A172 (cell line): ENCODE data around the genes NOS3 and TMUB1.

DNA sequence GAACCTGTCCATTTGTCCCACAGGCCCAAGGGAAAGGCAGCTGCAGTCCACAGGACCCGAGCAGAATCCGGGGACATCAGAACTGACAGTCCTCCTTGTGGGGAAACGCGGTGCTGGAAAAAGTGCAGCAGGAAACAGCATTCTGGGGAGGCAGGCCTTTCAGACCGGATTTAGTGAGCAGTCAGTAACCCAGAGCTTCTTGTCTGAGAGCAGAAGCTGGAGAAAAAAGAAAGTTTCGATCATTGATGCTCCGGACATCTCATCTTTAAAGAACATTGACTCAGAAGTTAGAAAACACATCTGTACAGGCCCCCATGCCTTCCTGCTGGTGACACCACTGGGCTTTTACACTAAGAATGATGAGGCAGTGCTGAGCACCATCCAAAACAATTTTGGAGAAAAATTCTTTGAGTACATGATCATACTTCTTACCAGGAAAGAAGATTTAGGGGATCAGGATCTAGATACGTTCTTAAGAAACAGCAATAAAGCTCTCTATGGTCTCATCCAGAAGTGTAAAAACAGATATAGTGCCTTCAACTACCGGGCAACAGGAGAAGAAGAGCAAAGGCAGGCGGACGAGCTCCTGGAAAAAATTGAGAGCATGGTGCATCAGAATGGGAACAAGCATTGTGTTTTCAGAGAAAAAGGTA lies 23.7 kb downstream of the GIMAP8 start:
- RAMPAGE, long total RNA, result no peak

DNA sequence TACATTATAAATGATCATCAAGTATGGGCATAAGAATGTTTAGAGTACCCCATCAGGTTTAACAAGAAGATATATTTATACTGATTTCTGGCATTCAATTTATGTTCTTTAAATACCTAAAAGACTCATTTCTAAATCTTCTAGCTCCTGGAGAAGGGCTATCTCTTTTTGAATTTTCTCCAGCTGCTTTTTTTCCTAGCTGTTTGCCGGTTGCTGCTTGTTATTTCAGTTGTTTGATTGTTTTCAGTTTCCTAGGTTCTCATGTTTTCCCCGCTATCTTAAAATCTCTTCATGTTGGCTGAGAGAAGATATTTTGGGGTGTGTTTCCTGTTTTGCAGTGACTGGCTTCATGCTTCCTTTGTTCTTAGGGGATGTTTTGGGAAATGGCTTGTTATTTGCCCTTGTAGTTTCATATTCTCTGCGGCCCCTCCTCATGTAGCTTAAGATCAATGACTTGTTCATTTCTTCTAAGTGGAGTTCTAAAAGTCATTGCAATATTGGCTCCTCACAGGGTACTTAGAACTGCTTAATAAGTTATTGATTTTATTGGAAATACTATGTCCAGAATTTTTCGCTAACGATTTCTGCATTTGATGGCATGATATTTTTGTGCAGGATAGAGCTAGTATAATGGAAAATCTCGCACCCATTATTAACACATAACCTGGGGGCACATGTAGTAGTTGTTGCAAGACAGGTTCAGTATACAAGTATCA lies 30.6 kb upstream of the GIMAP7 start:
- RAMPAGE, long total RNA, result no peak

GRCh38 chr7:150502578-150503067 lies 12.0 kb upstream of the GIMAP7 start:
- RAMPAGE, long total RNA, result no peak

GRCh38 chr7:150718468-150718878 lies 2.1 kb downstream of the GIMAP1 start:
- RAMPAGE, long total RNA, result no peak

DNA sequence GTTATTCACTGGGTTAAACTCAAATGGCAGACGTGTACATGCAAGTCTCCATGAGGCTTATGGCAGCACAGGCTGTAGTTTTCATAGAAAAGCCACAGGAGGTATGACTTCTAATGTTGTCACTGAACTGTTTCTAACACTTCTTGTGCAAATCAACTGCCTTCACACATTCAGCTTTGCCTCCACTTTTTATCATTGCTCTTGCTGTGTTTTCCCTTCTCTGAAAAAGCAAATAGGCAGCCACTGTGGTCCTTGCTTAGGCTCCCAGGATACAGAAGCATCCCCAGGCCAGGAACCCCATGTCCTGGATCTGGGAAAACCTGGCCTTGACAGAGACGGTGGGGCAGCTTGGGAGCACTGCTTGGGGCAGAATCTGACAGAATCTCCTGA lies 5.2 kb upstream of the GIMAP5 start:
- RAMPAGE, long total RNA, result no peak

GRCh38 chr7:150754222-150754692 lies 17.0 kb downstream of the GIMAP5 start:
- RAMPAGE, long total RNA, result no peak

GRCh38 chr7:150778794-150779156 lies 21.4 kb downstream of the TMEM176B start:
- RAMPAGE, long total RNA, result no peak

DNA sequence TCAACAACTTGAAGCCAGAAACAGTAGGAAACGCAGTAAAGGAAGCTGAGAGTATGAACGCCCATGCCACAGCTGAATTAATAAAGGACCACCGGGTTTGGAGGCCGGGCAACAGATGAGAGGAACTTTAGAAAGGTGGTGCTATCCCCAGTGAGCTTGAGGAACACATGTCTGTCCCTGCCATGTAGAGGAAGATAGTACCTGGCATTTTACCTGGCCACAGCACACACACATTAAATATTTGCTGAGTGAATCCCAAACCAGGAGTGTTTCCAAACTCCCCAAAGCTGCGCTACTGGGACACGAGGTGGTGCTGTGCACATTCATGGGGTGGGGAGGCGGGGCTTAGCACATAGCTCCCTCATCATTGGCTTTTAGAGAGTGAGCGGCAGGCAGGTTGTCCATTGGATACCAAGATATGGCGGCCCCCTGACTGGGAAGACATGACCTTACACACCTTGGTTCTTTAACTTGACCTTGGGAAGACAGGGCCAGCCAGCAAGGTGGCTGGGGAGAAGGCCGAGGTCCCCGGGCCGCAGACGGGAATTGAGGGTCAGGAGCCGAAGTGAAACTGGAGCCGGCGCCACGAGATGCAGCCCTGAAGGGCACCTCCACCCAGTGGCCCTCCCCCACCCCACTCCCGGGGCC lies 23.8 kb downstream of the TMEM176A start:
- RAMPAGE, long total RNA, result no peak

DNA sequence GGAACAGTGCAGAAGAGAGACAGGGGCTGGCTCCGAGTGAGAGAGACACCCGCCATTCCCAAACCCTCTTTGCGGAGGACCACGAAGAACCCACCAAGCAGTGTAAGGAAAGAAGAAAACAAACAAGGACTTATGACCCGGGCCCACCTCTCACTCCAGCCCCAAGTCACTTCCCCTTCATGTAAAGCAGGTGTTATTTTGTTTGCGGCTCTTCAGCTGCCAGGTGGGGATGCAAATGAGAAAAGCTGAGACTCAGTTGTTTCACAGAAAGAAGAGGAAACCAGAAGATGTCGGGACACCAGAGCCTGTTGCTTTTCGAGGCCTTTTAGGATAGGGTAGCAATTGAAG lies 45.1 kb downstream of the AOC1 start:
- RAMPAGE, long total RNA, result no peak

DNA sequence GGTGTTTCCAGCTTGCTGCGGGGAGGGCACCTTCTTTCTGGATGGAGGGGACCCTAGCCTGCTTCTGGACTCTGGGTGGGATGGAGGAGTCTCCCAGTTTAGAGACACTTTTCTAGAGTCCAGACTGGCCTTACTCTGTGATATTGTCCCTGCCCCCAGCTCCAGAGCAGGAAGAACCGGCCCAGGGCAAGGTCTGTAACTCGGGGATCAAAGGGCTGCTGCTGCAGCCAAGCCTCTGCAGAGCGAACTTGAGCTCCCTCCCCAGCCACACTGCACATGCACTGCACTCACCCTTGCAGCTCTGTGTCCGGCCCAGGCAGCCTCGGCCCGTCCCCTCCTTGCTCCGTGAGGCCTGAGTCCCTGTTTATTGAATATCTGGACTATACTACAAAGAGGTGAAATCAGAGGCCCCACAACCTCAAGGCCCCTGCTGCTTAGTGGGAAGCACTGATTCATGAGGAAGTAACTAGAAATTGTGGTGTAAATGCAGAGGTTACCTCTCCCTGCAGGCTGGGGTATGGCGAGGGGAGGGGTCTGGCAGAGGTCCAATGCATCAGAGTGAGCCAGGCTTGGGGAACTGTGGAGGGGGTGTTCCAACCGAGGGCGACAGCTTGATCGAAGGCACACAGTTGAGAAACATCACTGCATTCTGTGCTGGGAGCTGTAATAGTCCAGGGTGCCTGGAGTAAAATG lies 48.9 kb downstream of the AOC1 start:
- RAMPAGE, long total RNA, result no peak

DNA sequence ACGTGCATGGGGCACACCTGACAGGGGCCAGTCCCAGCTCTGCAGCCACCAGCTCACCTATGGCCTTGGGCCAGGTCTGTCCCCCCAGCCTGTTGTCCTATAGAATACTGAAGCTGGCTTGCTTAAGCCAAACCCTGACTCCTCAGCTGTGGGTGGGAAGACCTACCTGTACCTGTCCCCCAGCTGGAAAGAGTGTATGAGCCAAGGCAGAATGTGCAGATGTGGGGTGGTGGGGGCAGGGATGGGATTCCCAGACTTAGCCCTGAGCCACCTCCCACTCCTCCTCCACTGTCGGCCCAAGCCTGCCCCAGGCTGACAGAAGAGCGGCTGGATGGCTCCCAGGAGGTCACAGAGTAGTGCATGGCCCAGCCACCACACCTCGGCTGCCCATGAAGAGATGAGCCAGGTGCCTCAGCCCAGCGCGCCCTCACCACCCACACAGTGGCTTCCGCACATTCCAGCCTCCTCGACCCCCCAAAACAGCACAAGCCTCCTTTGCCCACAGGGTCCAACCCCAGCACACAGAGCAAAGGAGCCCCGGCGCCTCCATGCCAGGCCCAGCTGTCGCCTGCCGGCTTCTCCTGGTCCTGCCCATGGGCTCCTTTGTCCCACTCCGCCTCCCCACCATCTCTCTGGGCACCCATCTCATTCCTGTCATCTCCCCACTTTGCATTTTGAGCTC lies 23.5 kb downstream of the KCNH2 start:
- RAMPAGE, long total RNA, result no peak

DNA sequence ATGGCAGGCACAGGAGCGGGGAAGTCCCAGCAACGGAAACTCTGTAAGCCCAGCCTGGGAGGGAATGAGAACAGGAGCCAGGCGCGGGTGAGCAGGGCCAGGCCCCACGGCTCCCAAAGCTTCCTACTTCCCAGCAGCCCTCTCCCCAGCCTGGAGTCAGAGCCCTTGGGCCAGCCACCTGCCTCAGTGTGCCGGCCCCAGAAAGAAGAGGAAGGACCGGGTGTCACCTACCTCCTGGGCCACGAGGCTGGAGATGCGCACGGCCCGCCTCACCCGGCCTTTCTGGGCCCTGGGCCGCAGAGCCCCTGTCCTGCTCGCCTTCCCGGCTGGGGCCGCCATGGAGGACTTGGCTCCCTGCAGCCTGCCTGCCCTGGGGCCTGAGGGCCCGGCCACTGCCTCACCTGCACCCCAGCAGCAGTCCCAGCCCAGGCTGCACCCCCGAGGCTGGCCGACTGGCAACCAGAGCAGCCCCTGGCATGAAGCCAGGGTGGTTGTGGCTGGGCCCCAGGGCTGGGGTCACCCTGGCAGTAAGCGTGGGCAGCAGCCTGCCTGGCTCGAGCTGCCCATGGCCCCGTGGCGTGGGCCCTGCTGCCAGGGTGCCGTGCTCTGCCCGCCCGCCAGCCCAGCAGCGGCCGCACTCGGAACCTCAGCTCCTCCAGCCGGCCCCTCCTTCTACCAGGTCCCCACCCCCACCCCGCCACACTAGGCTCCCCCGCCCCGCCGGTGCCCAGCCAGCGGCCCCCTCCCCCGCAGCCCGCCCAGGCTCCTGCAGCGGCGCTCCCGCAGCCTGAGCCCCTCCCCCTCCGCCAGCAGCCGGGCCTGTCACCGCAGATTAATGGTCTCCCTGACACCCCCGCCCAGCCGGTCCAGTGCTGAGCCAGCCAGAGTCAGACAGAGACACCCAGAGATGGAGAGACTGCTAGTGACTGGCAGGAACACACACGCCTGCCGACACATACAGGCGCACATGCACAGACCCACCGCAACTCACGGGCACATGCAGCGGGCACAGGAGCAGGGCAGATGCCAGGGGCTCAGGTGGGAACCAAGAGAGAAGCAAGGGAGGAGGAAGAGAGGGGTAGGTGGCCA lies 22.6 kb downstream of the KCNH2 start:
- RAMPAGE, long total RNA, result no peak

DNA sequence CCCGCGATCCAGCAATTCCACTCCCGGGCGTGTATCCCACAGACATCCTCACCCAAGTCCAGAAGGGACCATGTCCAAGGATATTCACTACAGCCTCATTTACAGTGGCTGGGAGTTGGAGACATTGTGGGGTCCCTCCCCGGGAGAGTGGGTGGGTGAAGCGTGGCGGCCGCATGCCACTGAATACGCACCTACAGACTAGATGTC lies 10.0 kb downstream of the KCNH2 start:
- RAMPAGE, long total RNA, result no peak

GRCh38 chr7:150976319-150977080 lies 1.6 kb downstream of the KCNH2 start:
- RAMPAGE, long total RNA, result no peak

- RAMPAGE, long total RNA, result no peak
Measured at GRCh38 chr7:150990524-150991391, at the start of gene NOS3. TSS of gene NOS3 (plus strand) at chr7:150991017.

DNA sequence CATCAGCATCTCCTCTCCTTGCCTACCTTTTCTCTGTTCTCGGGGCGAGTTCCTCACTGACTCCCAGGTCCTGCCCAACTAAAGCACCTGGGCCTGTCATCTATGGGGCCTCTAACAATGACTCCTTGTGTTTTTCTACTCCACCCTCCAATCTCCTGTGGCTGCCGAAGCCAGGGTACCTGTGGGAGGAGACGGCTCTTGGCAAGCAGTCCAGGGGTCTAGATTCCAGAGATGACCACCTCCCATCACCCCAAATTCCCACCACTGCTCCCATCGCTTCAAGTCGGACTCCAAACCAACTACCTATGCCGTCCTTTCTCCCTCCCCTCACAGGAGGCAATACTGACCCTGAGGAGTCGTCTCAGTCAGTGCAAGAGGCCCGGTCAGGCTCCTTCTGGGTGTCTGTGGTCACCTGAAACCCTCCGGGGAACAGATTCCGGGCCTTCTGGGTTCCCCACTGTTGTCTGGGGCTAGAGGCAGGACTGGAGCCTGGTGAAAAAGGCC lies 8.7 kb downstream of the ATG9B start:
- RAMPAGE, long total RNA, result no peak

GRCh38 chr7:151017442-151018084 lies 6.7 kb downstream of the ATG9B start:
- RAMPAGE, long total RNA, result no peak

- RAMPAGE, long total RNA, result no peak
Measured at GRCh38 chr7:151050838-151051638, 2.7 kb downstream of the ASIC3 start.

GRCh38 chr7:151082831-151084132 lies at the start of gene TMUB1:
TSS of gene TMUB1 (minus strand) at chr7:151083493.
- RAMPAGE, long total RNA, result start-site peak on the minus strand at chr7:151083458-151083498, 69 and 126 reads in 2 replicates

DNA sequence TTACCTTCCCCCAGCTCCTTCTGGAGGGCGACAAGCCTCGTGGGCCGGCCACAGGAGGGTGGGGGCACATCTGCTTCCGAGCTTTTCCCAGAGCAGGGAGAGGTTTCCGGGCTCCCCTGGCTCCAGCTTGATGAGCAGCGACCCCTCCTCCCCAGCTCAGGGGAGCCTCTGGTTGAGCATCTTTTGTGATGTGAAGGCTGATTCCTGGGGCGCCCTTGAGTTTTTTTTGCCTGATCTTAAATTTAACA lies 2.2 kb downstream of the AGAP3 start:
- RAMPAGE, long total RNA, result no peak